Gastrocnemius medialis (tissue), 3 donors: Measurements from ENCODE around the genes USP1, ALG6 and ROR1.

GRCh38 chr1:61227016-61227715 is 144.8 kb downstream of the NFIA start:
- PRO-cap = no peak
- RAMPAGE, long total RNA, 3 experiments = no peak in any of the 3 experiments

DNA sequence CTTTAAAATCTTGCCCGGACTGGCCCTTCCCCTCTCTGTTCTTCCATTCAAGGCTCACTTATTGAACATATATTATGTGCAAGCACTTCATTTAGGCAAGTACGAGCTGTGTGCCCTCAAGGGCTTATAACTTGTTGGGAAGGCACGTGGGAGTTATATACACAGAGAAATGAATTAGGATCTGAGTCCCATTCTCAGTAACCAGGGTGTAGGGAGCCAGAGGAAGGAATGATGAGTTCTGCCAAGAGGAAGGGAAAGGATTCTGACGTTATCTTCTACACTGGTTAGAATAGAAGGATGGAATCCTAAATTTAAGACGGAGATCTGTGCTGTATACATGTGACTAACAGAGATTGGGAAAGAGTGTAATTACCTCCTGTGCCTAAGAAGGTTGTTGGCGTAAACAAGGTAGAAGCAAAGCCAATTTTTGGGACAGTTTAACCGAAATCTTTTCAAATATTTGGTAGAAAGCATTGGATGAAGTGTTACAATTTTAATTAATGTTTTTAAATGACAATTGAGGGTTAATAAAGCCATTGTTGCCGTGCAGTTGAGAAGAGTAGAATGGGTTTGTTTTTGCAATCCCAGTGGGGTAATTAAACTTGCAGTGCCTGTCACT is 177.1 kb downstream of the NFIA start:
- PRO-cap = no peak
- RAMPAGE, long total RNA, 3 experiments = no peak in any of the 3 experiments

DNA sequence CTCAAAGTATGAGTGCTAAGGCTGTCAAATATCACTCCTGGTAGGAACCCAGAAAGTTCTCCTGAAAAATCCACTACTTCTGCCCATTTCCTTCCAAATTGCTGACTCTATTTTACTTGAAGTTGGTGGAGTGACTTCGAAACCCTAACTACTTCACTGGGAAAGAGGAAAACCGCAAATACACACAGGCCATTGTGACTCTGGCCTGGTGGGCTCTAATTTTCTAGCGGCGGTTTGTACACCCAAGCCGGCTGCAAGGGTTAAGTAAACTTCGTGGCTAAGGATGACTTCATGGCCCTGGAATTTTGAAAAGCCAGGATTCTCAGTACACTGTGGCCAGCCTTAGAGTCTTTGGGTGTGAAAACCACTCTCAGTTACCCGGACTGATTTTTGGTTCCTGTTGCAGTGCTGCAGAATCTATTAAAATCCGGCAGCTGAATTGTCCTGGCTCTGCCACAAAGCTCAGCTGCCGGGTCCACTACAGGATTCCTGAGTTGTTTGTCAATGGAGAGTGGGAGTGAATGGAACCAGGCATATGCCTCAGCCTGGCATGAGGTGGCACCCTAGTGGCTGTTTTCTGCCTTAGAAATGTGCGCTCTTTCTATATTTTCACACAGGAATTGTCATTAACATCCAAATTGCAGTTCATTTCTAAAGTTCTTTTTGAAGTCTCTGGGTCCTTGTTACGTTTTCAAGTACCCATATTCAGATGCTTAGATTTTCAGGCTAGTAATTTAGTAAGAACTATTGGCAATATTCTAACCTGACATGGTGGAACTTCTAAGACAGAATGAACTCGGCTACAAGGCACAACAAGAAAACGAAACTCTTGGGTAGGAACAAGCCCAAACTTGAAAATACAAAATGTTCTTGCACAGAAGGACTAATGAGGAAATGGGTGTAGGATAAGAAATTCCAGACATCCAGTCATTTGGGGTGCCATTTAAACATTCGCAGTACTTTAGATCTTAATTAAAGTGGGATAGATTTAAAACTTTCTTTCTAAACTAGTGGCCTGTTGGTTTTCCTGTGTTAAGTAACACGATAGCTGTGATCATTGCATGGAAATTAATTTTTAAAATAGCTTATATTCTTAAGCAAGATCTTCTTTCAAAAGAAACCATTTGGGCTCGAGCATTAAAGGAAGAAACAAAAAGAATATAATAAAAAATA is 255.9 kb downstream of the NFIA start:
- PRO-cap = no peak
- RAMPAGE, long total RNA, 3 experiments = no peak in any of the 3 experiments

- PRO-cap = no peak
- RAMPAGE, long total RNA, 3 experiments = no peak in any of the 3 experiments
These were observed 269.4 kb downstream of the TM2D1 start for GRCh38 chr1:61455362-61456147.

- PRO-cap = no peak
- RAMPAGE, long total RNA, 3 experiments = no peak in any of the 3 experiments
These were observed 133.2 kb downstream of the TM2D1 start for GRCh38 chr1:61591642-61592295.

- PRO-cap = no peak
- RAMPAGE, long total RNA, 3 experiments = no peak in any of the 3 experiments
These were observed 80.7 kb upstream of the L1TD1 start for GRCh38 chr1:62113860-62114459.

DNA sequence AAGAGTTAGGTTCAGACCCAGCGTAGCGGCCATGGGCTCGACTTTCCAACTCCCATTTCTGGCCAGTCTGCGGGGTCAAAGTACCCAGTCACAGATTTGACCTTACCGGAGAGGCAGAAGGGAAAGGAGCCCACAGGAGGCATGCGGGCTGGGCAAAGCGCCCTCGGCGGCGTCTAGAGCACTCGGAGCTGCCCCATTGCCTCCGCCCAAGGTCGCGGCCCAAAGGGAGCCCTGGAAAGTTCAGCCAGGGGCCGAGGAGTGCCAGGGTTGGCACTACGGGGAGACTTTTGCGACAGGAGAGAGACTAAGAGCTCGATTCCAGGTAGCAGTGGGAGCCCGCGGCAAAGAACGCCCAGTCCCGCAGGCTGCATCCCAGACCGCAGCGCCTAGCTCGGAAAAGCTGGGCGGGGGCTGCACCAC is 902 bp downstream of the KANK4 start:
- PRO-cap = no peak
- RAMPAGE, long total RNA, 3 experiments = no peak in any of the 3 experiments

DNA sequence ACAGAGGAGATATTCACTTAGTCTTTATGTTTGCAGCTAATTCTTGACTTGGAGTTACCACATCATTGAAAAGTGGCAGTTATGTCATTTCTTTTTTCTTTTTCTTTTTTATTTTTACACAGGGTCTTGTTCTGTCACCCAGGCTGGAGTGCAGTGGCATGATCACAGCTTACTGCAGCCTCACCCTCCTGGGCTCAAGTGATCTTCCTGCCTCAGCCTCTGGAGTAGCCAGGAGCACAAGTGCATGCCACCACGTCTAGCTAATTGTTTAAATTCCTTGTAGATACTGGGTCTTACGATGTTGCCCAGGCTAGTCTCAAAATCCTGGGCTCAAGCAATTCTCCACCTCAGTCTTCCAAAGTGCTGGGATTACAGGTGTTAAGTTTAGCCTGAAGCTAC is 52.1 kb upstream of the KANK4 start:
- PRO-cap = no peak
- RAMPAGE, long total RNA, 3 experiments = no peak in any of the 3 experiments

DNA sequence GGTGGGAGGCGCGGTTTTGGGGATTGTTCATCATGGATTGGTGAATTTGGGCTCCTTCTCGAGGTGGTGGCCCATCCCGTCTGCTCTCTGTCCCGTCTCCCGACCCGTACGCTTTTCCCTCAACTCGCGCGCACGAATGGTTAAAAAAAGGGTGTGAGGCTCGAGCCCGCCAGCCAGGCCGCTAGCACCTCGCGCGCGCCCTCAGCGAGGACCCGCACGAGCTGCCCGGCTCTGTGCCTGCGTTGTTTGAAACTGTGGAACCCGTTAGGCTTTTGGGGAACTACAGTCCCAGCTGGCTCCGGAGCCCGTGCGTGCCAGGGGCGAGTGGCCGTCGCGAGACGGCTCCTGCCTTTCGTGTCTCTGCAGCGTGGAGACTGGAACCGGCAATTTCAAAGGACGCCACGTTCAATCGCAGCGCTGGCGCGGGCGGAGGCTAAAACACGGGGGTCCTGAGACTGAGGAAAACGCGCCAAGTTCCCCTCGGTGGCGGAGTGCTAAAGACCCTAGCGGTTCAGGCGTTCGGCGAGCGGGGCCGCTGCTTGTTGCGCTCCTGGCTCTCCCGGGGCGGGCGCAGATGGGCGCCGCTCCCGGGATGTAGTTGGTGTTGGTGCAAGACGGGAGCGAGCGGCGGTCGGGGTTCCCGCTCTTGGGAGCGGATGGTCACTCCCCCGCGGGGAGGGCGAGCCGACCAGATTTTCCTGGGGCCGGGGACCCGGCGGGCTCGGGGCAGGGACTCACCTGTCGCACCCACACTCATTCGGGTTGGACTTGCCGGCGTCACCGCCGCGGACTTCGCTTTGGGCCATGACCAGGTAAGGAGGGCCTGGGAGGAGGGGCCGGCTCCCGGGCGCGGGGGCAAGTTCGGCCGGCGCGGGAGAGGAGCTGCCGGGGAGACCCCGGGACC is at the start of gene USP1:
Gene USP1 (plus strand): TSS at position 461 of the 904 bp plus-strand sequence.
- PRO-cap = bidirectional peak, plus-strand start at position 172 of the sequence, minus-strand start at position 110 of the sequence; bidirectional peak, plus-strand start at position 623 of the sequence, minus-strand start at position 606 of the sequence
- RAMPAGE, long total RNA, 3 experiments = no peak in any of the 3 experiments

DNA sequence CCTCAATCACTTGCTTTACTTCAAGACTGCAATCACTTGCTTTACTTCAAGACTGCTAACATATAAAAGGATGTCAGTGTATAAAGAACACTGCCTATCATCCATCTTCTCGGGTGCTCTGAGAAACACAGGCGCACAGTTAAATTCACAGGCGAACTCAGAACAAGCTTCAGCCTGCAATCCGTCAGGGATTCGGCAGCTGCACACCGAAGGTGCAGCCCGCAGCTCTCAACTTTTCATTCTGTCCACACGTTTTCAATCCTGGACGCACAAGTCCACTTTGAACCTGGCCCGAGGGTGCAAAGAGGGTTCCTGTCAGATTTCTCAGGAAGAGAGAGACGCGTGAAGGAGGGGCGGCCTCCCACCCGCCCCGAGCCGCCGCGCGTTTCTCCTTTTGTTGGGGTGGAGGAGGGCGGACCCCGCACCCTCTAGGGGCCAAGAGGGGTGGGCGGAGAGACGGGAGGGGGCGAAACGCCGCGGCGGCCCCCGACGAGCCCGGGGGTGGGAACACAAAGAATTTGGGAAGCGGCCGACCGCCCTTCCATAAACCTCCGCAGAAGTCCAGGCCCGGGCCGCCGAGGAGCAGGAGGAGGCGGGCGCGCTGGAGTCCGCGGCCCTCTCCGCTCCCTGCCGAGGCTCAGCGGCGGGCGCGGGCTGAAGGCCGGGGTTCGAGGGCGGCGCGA is 674 bp downstream of the DOCK7 start:
- PRO-cap = unidirectional peak, plus-strand start at position 172 of the sequence
- RAMPAGE, long total RNA, 3 experiments = no peak in any of the 3 experiments

- PRO-cap = no peak
- RAMPAGE, long total RNA, 3 experiments = no peak in any of the 3 experiments
These were observed 37.7 kb upstream of the DOCK7 start for GRCh38 chr1:62725891-62726275.

DNA sequence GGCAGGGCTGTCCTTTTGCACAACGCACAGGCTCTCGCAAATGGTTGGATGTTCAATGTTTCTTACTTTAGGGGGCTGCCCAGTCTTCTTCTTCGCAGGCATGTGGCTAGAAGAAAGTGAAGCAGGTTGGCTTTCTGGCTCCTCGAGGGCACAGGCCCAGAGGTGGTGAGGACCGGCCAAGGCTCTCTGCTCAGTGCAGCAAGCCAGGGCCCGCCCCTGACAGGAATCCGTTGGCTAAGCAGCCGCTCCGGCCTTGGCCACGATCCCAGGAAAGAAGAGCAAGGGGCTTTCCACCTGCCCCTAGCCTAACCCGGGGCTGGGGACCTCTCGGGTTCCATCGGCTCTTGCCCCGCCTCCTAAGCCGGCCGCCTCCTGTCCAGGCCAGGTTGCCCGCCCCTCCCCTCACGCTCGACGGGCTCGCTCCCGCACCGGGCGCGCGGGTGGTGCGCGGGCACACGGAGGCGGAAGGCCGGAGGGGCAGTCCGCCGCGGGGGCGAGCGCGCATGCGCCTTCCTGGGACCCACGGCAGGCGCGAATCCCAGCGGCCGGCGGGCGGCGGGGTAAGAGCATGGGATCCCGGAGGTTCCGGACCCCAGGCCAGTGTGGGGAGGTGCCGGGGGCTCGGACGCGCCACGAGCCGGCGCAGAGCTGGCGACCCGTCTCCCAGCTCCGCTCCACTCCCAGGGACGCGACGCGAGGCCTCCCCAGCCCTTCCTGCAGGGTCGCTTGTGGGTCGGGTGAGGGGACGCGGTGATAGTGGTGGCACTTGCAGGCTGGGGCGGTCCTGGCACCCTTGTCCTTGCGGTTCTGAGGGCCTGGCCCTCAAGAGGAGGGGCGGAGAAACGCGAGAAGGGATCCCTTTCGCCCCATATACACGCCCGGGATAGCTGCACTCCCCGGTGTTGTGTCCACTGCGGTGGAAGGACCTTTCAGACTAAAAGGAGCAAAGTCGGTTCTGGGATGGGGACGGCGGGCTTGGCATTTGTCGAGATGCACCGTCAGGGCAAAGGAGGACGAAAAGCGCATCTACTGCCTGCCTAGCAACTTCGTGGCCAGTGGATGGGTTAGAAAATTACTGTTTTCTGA is at the start of gene ALG6:
Gene ALG6 (plus strand): TSS at position 500 of the 1,086 bp plus-strand sequence.
- PRO-cap = bidirectional peak, plus-strand start at position 541 of the sequence, minus-strand start at position 346 of the sequence
- RAMPAGE, long total RNA, 3 experiments = start-site peak on the plus strand in 2 of 3 experiments, centred at positions 504 to 512 of the sequence, 9 to 21 reads per replicate

DNA sequence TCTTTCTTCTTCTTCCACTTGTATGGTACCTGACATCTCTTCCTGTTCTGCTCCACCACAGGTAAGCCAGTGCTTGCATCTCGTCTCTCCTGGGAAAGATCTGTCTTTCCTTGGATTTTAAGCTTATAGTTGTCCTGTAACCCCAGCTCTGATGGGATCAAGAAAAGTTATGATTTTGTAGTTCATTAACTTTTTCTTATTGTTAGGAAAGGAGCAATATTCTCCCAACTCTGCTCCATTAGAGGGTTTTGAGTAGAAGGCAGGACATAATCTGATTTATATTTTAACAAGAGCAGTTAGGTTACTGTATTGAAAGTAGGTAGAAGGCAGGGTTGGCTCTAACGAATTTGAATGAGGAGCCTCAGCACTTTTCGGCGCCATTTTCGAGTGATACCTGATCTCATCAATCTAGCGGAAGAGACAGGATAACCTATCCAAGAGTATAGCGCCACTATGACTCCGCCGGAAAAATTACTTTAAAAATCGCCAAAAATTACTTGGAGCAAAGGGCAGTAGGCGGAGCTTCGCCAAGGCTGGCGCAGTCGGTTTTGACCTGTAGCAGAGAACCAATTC is 25.3 kb downstream of the EFCAB7 start:
- PRO-cap = no peak
- RAMPAGE, long total RNA, 3 experiments = no peak in any of the 3 experiments

DNA sequence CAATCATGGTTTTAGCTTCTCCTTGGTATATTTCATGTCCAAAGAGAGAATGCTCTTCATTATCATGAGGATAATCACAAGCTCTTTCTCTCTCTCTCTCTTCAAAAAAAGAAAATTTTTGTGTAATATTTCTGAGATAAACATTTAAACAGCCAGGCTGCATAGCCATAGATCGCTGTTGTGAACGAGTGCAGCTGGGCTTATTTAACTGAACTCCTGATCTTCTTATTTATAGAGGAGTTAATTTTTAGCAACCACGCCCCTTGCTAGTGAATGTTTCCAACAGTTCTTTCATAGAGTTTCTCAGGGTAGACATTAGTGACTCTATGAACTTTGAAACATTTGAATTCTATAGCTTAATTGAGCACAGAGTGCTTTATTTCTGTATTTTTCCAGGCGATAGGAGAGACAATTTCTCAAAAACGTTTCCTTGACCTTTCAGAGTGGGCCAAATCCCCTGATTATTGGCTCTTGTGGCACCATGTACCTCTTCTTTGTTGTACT is 48.0 kb downstream of the PGM1 start:
- PRO-cap = no peak
- RAMPAGE, long total RNA, 3 experiments = no peak in any of the 3 experiments

DNA sequence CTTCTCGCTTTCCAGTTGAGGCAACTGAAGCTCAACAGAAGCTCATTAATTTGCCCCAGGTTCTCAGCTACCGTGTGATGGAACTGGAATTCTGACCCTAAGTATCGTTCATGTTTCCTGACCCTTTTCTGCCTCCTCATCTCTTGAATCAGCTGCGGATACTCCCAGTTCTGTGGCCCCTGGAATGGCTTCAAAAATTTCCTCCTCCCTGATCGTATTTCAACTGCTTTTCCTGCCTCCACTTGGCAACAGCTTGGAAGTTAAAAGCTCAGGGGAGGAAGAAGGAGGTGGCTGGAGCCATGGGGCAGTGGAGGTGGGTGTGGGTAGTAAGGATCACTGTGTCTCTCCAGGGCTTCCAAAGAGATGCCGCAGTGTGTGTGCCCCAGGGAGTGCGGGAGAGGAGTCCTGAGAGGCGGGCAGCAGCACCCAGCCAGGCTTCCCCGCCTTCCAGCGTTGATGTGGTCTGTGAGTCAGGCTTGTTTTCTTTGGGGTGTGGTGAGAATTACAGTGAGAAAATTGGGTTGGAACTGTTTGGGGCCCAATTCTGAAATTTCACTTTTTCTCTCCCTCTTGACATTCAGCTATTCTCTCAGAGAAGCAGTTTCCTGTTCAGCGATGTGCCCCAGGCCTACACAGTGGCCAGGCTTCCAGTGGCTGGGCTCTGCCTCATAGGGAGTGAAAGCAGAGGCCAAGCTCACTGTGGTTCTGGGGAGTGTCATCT is 68.9 kb downstream of the PGM1 start:
- PRO-cap = no peak
- RAMPAGE, long total RNA, 3 experiments = no peak in any of the 3 experiments

DNA sequence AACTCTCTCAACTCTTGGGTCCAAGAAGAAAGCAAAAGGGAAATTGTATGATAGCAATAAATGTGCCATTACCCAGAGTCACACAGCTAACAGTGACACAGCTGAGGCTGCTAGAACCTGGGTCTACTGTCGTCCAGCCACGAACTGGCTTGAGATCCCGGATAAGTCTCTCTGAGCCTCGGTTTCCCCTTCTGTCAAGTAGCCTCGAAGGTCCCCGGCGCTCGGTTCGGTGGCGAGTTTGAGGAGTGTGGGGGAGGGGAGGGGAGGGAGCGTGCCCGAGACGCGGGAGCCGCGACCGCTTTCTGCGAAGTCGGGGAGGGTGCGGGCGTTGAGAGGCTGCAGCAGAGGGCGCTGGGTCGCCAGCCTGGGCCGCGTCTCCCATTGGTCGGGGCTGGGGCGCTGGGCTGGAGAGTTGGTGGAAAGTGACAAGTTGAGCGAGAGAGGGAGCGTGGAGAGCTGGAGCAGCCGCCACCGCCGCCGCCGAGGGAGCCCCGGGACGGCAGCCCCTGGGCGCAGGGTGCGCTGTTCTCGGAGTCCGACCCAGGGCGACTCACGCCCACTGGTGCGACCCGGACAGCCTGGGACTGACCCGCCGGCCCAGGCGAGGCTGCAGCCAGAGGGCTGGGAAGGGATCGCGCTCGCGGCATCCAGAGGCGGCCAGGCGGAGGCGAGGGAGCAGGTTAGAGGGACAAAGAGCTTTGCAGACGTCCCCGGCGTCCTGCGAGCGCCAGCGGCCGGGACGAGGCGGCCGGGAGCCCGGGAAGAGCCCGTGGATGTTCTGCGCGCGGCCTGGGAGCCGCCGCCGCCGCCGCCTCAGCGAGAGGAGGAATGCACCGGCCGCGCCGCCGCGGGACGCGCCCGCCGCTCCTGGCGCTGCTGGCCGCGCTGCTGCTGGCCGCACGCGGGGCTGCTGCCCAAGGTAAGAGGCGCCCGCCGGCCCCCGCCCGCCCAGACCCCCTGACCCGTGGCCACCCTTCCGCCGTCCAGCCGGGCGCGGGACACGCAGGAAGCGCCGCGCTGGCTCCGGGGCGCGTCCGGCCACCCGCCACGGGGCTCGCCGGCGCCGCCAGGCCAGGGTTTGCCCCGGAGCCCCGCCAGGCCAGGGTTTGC is at the start of gene ROR1:
Gene ROR1 (plus strand): TSS at position 428 of the 1,110 bp plus-strand sequence.
- PRO-cap = bidirectional peak, plus-strand start at position 428 of the sequence, minus-strand start at position 303 of the sequence; unidirectional peak, plus-strand start at position 646 of the sequence
- RAMPAGE, long total RNA, 3 experiments = no peak in any of the 3 experiments

GRCh38 chr1:63782363-63783327 is 8.8 kb downstream of the ROR1 start:
- PRO-cap = no peak
- RAMPAGE, long total RNA, 3 experiments = no peak in any of the 3 experiments

GRCh38 chr1:63912195-63912590 is 138.4 kb downstream of the ROR1 start:
- PRO-cap = no peak
- RAMPAGE, long total RNA, 3 experiments = no peak in any of the 3 experiments

DNA sequence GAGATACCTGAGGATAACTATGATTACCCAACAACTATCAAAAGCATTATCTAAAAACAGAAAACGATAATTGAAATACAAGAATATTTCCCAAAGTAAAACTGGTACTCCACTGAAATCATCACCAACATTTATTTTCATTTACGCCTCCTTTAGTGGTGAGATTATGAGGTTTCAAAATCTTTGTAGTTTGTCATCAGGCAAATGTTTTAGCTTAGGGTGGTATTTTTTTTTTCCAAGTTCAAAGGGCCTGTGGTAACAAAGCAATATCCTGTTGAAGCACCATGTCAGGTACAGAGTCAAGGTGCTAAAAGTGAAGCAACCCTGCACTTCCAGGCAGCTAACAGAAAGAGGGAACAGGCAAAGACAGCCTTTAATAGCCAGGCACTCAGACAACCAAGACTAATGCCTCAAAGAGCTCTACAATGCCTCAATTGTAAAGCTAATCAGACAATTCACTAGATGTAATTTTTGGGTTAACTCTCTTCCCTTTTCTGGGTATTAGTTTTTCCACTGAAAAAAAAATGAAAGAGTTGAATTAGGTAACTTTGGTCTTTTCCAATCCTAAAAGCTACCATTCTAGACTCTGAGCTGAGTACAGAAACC is 89.1 kb downstream of the JAK1 start:
- PRO-cap = no peak
- RAMPAGE, long total RNA, 3 experiments = no peak in any of the 3 experiments

- PRO-cap = no peak
- RAMPAGE, long total RNA, 3 experiments = no peak in any of the 3 experiments
These were observed 47.1 kb downstream of the JAK1 start for GRCh38 chr1:64919150-64919715.